ENCODE measurements around a stretch of chr2.

DNA sequence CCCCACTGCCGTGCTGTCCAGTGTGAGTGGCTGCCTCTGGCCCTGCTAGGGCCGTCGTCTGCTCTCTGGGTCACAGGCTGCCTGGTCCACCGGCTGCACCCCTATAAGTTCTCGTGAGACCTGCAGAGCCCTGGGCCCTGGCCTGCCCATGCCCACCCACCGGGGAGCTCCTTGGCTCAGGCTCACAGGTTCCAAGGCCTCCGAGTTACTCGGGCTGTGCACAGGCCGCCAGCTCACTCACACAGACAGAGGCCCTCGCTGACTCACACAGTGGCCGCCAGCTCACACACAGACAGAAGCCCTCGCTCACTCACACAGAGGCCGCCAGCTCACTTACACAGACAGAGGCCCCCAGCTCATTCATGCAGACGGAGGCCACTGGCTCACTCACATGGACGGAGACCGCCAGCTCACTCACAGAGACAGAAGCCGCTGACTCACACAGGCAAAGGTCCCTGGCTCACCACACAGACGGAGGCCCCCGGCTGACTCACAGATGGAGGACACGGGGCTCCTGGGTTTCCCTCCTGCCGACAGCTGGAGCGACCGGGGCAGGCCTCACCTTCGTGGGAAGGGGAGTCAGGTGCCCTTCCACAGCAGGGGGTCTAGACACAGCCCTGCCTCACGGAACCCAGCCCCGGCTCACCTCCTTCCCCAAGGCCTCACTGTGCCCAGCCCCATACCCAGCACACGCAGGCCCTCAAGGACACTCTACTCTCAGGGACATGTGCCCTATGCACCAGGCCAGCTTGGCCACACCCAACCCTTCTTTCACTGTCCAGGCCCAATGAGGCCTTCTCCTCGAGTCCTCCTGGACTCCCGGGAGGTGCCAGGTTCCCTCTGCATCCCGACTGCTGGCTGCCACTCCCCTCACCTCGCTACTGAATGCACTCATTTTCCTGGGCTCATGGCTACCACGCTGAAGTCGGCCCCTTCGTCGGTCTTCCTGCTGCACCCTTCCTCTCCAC is 334.3 kb upstream of the MYT1L start:
- PRO-cap = unidirectional peak, plus-strand start at position 544 of the sequence

GRCh38 chr2:3294610-3295472 is 82.8 kb downstream of the EIPR1 start:
- PRO-cap = no peak

DNA sequence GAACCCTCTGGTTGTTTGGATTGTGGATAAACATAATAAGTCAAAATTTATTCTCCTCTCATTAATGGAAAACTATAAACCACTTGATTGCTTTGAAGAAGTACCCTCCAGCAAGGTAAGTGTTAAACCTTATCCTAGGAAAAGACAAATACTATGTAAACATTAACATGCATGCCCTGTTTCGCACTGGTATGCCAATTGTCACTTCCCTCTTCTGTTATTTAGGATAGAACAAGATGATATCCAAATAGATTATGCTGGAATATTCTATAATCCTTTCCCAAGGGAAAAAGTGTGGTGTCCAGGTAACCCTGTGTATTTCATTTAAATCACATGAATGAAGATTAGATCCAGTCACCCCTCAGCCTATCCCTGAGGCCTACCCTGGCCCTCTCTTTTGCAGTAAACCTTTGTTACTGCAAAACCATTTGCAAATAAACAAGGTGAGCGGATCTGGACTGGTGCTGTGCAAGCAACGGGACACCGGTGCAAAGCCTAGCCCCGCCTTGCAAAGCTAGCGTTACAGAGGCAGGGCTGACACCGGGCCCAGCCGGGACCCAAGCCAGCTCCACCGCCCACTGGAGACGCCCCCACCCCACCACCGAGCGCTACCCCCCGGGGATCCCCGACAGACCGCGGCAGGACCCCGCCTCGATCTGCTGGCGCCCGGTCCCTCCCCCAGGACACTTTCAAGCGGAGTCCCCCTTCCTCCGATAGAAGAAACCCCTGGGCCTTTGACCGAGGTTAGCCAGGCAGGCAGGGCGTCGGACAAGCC is 1.1 kb downstream of the ADI1 start:
- PRO-cap = no peak

DNA sequence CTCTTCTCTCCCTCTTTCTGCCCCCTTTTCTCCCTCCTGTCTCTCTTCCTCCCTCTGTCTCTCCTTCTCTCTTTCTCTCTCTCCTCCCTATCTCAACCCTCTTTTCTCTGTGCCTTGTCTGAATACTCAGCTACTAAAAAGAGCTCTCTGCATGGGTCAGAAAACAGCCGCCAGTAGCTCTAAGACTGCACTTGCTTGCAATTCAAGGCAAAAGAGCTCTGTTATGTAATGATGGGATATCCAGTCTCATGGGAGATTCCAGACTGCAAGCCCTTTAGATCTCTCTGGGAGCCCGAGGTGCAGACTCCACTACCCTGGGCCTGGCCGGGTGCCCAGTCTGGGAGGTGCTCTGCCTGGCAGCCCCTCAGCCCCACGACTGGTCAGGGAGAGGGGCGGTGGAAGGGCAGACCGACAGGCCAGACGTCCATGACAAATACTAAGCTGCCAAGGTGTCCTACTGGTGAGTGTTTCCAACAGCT is 5.5 kb upstream of the ADI1 start:
- PRO-cap = no peak

DNA sequence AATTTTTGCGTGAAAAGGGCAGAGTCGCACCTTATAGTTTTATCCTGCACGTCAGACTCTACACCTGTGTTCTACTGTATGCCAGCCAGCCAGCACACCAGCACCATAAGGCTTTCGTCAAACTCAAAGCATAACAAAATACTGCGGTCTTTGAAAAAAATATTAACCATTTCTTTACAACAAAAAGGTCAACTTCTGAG is 951 bp downstream of the RNASEH1 start:
- PRO-cap = no peak

GRCh38 chr2:3594342-3594863 is 509 bp upstream of the COLEC11 start:
- PRO-cap = no peak

DNA sequence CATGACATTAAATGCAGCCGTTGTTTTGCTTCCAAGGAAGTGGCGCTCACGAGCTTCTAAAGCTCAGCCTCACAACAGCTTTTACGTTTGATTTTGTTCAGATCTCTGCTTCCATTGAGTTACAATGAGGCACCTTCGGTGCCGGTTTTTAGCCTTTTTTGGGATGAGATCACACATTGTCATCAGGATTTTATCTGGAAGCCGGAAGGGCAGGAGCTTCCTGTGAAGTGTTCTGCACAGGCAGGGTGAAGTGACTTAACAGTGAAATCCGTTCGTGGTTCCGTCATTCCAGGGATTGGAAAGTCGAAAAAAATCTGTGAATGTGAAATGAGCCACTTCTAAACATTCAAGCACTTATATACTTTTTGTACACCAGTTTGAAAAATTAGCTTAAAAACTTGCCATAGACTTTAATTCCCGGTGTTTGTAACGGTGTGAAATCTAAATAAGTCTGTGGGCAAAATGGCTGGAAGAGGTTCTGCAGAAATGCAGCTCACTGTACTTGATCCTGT is 209.9 kb downstream of the DCDC2C start:
- PRO-cap = no peak

GRCh38 chr2:5694438-5694666 is 2.2 kb downstream of the SOX11 start:
- PRO-cap = no peak

- PRO-cap = unidirectional peak, minus-strand start at chr2:5697490
Measured at GRCh38 chr2:5696935-5698033, 5.1 kb downstream of the SOX11 start.

- PRO-cap = unidirectional peak, plus-strand start at chr2:6476506
Measured at GRCh38 chr2:6476309-6476590, 389.5 kb downstream of the CMPK2 start.

GRCh38 chr2:6886979-6887210 is 9.3 kb downstream of the RSAD2 start:
- PRO-cap = no peak

- PRO-cap = no peak
Measured at GRCh38 chr2:6958922-6959533, 41.8 kb downstream of the RNF144A start.

DNA sequence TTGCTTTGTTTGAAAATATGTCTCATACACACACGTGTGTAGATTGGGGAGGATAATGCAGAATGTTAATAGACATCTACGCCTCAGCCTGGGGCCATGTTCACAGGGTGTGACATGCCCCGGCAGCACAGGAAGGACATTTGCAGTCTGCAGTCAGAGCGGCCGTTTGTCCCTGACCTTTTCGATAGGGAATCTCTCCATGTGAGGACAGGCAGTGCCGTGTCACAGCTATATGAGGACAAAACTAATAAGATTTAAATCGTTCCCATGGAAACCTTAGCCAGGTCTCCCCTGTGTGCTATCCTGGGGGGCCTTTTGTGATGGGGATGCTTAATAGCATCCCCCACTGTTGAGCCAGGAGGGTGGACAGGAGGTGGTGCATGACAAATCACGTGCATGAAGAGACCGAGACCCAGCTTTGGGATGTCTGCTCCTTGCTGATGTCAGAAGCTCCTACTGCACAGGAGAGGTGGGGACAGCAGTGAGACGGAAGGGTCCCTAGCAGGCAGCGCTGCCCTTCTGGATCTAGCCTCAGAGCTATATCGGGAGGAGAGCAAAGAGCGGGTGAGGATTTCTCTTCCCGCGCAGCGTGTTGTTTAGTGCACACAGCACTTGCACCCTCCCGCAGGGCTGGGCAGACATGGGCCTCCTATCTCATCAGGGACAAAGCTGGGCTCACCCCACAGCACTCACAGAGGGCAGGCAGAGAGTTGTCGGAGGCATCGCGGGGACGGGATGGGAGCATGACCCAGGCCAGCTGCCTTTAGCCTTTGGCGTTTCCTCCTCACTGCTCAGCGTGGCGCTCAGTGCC is 100.7 kb downstream of the RNF144A start:
- PRO-cap = no peak

- PRO-cap = no peak
Measured at GRCh38 chr2:7020327-7020811, 103.2 kb downstream of the RNF144A start.

DNA sequence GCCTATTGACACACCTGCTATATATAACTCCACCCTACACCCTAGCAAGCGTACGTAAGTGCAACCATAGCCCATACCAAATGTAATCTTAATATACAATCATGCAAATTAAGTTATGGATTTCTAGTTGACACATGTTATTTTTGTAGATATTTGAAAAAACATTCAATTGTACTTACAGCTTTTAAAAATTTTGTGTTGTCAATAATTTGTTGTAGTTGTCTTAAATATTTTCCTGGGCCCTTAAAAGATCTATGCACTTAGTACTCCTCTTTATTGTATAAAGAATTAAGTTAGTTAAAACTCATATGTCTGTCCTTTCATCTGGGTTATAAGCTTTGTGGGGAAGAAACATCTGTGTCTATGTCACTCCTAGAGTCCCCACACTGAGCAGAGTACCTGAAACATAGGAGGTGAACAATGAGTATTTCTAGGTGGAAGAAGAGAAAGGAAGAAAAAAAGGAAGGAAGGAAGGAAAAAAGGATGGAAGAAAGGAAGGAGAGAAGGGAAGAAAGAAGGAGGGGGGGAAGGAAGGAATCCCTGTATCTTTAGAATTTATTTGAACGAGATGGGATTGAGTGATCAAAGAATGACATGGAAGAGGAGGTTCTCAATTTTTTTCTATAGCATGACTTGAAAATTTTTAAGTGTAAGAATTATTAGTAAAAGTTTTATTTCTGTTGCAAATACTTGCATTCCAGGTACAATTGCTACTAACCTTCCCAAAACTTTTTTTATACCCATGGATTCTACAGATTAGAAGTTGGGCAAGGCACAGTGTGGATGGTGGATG is 157.3 kb downstream of the RNF144A start:
- PRO-cap = no peak

DNA sequence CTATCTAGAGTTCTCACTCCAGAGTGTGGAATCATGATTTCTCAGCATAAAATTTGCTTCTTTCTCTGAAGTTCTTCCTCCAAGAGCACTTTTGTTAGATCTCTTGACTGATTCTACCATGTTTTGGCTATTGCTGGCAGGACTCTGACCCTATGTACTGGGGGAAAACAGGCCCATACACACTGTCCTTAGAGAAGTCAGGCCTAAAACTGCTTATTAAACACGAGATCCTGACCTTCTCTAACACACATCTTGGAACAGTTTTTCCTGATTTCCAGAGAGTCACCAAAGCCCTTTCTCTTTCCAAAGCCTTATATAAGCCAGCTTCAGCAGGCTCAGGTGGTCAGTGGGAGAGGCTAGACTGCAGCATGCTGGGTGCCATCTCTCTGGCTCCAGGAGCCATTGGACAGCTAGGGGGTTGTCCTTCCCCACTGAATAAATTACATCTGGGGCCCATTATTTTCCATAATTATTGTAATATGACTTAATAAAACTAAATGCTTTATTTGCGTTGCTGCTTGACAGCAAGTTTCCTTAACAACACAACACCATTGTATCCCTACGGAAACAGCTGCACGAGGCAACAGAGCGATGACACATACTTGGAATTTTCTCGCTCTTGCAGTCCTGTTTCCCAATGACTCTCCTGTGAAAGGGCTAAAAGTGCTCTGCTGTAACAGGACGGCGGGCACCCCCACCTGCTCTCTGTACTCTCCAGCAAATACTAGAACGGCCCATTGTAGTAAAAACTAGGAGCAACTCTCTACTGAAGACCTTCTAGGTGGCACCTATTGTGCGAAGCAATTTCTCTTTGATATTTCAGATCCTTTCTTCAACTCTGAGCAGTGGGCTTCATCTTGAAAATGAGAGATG is 160.5 kb downstream of the RNF144A start:
- PRO-cap = no peak

GRCh38 chr2:7726882-7727591 is 809.8 kb downstream of the RNF144A start:
- PRO-cap = no peak

- PRO-cap = no peak
Measured at GRCh38 chr2:7879167-7879621, 802.7 kb upstream of the ID2 start.

DNA sequence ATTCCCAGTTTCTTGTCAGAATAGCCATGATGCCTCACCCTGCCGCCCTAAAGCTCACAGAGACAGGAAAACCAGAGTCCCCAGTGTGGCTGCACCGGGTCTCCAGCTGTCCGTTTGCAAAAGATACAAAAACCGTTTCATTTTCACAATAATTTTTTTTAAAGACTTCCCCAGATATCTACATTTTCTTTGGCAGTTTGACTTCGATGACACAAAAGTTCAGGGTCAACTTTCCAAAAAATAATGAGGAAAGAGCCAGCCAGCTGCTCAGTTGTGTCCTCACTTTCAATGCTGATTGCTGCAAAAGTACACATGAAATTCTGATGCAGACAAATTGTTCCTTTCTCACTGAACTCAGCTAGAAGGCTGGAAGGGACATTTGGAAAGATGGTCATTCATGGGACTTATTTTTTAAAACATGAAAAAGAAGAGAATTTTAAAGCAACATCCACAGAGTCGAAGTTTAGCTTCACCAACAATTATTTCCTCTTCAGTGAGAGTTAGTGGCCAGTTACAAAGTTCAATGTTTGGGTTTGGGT is 442.9 kb upstream of the ID2 start:
- PRO-cap = no peak

DNA sequence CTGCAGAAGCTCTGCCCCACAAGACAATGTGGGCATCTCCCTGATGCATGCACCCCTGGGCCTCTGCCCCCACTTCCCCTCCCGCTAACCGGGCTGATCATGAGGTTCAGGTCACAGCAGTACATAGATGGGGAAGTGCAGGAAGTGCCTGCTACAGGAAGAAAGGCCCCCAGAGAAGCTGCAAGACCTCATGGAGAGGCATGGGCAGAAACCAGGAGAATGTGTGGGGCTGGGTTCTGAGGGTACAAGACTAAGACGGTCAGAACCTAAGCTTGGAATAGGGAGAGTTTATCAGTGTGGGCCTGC is 243.3 kb upstream of the ID2 start:
- PRO-cap = no peak